Paraaortic lymph node (tissue), 1 donor: Measurements from ENCODE around the genes PON2 and SDHAF3.

DNA sequence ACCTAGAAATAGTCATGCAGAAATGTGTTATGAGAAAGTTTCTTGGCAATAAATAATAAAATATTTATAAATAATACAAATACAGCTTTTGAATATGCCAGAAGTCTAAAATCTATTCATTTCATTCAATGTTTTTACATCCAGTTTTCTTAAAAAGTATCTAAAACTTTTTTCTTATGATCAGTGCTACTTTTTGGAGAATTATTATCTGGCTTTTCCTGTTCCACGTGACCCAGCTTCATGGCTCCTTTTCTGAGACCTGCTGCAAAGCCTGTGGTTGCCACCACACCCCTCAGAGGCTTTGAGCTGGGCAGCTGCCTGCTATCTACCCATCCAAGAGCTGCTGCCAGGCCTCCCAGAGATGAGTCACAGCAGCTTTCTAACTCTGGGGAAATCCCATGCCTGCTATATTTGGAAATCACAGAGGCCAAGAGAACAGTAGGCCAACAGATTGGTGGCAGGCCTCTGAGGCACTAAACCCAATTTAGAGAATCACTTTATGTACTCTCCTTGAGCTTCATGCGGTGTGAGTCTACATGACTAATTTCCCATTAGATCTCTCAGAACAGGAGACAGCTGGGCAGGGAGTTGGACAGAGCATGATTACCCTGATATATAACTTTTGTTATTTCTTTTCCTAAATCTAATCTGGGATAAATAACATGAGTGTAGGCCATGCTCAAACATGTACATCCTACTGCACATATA lies 35.3 kb downstream of the SGCE start:
- PRO-cap: no peak

DNA sequence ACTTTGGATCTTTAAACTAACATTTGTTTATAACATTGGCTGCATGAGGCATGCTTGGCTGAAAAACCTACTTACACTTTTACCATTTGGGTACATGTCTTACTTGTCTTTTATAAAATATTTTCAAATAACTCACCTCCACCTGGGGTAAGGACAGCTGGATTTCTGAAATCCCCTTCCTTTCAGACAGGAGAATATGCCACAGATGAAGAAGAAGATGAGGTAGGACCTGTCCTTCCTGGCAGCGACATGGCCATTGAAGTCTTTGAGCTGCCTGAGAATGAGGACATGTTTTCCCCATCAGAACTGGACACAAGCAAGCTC lies 98.6 kb downstream of the PON1 start:
- PRO-cap: unidirectional peak, plus-strand start at position 212 of the sequence

- PRO-cap: bidirectional peak, plus-strand start at chr7:95435143, minus-strand start at chr7:95434987
Observed at GRCh38 chr7:95434518-95435488, at the start of gene PON2. Gene PON2 (minus strand): TSS chr7:95435028.

DNA sequence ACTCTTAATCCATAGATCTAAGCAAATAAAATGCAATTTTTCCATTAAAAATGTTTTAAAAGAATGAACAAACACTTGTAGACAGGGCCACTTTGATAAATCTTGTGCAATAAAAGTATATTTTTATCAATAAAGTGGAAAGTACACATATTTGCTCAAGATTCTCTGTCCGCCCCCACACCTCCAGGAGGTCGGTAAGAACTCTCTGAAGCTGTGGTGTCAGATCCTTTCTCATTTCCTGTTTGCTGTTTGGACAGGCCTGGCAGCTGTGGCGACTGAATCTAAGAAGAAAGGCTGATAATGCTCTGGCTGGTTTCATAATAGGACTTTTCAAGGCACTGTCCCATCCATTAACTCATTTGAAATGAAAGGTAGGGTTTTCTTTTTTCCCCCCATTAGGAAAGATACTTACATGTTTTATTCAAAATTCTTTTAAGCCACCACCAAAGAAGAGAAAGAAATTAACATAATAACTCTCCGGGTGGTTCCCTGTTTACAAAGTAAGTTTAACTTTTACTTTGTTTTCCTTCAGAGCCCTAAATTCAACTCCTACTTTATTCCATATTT lies 15.2 kb upstream of the ASB4 start:
- PRO-cap: no peak

DNA sequence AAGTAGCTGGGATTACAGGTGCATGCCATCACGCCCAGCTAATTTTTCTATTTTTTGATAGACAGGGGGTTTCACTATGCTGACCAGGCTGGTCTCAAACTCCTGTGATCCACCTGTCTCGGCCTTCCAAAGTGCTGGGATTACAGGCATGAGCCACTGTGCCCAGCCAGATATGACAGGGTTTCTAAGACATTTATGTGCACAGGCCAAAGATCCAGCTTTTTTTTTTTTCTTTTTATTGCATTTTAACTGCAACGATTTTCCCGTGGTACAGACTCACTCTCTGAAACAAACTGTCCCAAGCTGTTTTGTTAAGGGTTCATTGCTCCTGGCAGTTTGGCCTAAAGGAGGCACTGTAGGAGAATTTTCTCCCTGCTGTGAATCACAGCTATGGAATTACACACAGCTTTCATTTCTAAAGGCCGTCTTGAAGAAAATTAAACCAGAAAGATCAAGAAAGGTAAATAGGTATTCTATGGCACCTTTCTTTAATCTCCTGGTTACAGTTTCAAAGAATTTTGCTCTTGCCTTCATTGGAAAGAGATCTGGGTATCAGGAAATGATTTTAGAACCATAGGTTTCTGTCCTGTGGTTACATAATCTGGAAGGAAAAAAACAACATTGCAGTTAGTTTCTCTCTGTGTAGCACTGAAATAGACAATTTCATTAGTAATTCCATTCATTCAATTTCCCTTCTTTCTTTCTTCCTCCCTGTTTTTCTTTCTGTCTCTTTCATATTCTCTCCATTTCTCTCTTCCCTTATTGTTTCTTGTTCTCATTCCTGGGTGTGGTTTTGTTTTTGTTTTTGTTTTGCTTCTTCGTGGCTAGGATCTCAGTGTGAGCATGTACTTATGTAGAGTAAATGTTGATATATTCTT lies 51.3 kb downstream of the PDK4 start:
- PRO-cap: no peak

DNA sequence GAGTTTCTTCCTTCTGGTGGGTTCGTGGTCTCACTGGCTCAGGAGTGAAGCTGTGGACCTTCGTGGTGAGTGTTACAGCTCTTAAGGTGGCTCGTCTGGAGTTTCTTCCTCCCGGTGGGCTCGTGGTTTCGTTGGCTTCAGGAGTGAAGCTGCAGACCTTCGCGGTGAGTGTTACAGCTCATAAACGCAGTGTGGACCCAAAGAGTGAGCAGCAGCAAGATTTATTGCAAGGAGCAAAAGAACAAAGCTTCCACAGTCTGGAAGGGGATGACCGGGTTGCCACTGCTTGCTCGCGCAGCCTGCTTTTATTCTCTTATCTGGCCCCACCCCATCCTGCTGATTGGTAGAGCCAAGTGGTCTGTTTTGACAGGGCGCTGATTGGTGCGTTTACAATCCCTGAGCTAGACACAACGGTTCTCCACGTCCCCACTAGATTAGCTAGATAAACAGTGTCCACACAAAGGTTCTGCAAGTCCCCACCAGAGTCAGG lies 44.4 kb downstream of the PDK4 start:
- PRO-cap: no peak

GRCh38 chr7:95588798-95589327 lies 7.5 kb downstream of the PDK4 start:
- PRO-cap: no peak

DNA sequence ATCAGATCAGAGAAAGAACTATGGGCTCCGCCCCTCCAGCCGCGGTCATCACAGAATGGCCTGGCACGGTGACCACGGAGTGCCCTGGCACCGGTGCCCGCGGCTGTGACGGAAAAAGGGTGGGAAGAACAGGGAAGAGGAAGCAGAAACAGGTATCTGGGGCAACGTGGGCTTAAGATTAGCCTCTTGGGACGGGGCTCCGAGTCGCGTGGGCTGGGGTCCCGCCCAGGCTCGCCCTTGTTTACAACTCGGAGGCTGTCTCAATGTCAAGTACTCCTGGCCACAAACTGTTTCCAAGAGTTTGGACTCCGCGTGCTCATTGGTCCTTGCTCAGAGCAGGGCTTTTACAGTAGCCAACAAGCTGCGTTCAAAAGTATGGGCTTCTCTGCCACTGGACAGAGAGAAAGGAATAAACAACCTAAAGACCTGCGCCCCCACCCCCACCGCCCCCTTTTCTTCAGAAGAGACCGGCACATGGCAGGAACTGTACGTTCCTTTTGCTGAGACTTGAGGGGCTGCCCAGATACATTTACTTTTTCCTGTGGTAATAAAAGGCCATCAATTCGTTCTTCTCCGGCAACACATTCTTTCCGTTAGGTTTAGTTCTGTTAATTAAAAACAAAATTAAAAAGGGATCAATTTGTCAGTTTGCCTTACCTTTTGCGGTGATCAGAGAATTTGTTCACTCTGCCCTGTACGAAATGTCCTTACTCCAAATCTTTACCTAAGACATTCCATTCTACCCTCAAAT lies 491 bp upstream of the PDK4 start:
- PRO-cap: bidirectional peak, plus-strand start at position 53 of the sequence, minus-strand start outside the sequence; bidirectional peak, plus-strand start at position 460 of the sequence, minus-strand start at position 239 of the sequence

DNA sequence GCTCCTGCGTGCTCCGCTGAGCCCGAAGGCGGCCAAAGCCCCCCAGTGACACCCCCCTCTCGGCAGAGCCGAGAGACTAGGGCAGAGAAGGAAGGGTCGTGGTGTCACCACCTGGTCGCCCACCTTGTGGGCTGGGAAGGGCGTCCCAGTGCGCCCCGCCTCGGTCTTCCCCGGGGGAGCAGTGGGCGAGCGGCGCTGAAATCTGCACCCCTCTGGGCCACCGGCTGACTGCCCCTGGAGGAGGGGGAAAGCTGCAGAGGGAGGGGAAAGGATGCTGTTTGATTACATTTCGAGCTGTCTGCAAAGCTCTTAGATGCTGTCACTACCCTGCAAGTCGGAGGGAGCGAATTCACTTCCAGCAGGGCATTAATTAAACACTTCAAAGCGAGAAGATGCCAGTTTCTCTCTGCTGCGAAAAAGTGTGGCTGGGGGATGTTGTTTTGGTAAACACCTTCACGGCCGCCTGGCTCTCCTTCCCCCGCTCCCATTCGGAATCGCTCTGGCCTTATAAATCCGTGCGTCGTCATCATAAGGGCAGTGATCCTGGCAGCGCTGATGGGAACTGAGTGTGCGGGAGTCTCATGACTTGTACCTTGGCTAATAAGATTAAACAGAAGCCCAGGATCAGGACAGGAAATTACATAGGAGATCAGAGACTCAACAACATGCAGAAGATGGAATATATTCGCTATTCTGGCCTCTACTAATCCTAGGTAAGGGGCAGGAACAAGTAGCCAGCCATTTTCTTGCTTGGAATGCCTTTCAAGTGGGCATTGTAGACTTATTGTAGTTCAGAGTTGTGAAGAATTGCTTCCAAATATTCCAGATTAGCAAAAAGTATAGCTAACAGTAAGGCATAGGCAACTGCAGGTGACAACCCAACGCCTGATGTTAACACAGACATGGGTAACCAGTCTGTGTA lies 833 bp downstream of the DYNC1I1 start:
- PRO-cap: unidirectional peak, minus-strand start at position 501 of the sequence

- PRO-cap: no peak
Observed at GRCh38 chr7:95837736-95838132, 65.4 kb downstream of the DYNC1I1 start.

DNA sequence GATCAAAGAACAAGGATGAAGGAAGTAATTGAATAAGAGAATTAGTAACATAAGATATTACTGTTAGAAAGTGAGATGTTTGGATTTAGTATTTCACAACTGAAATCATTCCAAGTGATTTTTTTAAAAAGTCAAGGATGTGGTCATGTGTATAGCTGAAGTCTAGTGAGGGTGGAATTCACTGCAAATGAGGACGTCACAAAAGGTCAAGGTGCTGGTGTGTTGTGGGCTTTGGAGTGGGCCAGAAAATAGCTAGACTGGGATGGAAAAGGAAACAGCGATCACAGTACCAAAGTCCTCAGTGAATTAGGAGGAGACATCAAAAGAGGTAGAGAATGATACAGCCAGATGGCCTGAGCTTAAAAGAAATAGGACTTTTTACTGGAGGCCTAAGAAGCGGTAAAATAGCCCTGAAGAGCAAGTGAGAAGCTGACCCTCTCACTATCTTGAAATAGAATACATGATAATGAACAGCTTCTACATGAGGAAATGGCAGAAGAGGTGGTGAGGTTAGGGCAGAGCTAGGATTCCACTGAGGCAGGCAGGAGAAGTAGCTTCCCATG lies 272.9 kb downstream of the DYNC1I1 start:
- PRO-cap: no peak

- PRO-cap: no peak
Observed at GRCh38 chr7:96221550-96222091, 100.3 kb downstream of the SLC25A13 start.

- PRO-cap: no peak
Observed at GRCh38 chr7:97021657-97022288, 2.9 kb downstream of the DLX5 start.

GRCh38 chr7:97117309-97118348 lies at the start of gene SDHAF3:
Gene SDHAF3 (plus strand): TSS chr7:97117698.
- PRO-cap: bidirectional peak, plus-strand start at chr7:97117707, minus-strand start at chr7:97117475

- PRO-cap: no peak
Observed at GRCh38 chr7:97733285-97733906, 1.5 kb downstream of the TAC1 start.

GRCh38 chr7:97973078-97973598 lies 16.9 kb downstream of the OCM2 start:
- PRO-cap: no peak

- PRO-cap: no peak
Observed at GRCh38 chr7:98086211-98086868, 20.3 kb upstream of the LMTK2 start.

GRCh38 chr7:98106527-98106611 lies 293 bp upstream of the LMTK2 start:
- PRO-cap: no peak

- PRO-cap: no peak
Observed at GRCh38 chr7:98110496-98111120, 3.9 kb downstream of the LMTK2 start.

GRCh38 chr7:98137622-98138131 lies 31.0 kb downstream of the LMTK2 start:
- PRO-cap: no peak